Cerebellum (tissue), 5 donors: ENCODE measurements around a stretch of chr10.

DNA sequence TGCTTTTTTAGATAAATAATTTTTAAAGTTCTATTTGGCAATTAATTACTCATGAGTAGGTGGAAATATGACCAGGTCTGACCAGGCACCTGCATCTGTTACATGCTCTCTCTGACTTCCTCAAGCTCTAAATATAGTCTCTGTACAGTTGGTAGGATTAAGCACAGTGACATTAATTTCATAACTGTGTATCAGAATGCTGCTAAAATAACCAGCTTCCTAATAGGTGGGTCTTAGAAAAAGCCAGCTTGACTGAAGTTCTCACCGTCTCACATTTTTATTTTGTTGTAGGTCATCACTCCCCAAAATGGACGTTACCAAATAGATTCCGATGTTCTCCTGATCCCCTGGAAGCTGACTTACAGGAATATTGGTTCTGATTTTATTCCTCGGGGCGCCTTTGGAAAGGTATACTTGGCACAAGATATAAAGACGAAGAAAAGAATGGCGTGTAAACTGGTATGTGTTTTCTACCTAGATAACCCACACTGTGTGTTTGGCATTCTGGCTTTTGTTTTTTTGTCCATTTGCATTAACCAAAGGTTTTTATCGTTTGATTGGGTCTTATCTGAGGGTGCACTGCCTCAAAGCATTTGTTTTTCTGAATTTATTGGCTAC, 13.6 kb downstream of the MAP3K8 start:
- PRO-cap, 3 experiments: no peak in any of the 3 experiments
- RAMPAGE, long total RNA: no peak

- PRO-cap, 3 experiments: no peak in any of the 3 experiments
- RAMPAGE, long total RNA: no peak
Measured at GRCh38 chr10:30488168-30488732, 54.3 kb downstream of the MAP3K8 start.

DNA sequence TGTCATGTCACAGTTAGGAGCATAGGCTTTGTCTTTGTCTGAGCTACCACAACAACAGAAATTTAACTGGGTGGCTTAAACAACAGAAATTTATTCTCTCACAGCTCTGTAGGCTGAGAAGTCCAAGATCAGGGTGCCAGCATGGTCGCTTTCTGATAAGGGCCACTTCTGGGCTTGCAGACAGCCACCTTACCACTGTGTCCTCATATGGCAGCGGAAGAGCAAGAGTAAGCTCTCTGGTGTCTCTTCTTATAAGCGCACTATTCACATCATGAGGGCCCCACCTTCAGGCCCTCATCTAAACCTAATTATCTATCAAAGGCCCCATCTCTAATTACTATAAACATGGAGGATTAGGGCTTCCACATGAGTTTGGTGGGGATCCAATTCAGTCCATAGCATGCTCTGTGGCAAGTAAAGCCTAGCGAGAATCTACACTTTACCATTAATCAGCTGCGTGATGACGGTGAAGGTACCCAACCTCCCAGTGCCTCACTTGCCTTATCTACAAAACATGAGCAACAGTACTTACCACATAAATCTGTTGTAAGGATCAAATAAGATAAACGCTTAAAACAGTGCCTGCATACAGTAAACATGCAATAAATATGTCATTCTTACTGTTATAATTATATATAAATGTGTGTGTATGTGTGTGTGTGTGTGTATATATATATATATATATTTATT, 17.3 kb downstream of the ZNF438 start:
- PRO-cap, 3 experiments: no peak in any of the 3 experiments
- RAMPAGE, long total RNA: no peak

GRCh38 chr10:31064439-31064775, 32.7 kb upstream of the ZNF438 start:
- PRO-cap, 3 experiments: no peak in any of the 3 experiments
- RAMPAGE, long total RNA: no peak

- PRO-cap, 3 experiments: no peak in any of the 3 experiments
- RAMPAGE, long total RNA: no peak
Measured at GRCh38 chr10:31099087-31099524, 67.4 kb upstream of the ZNF438 start.

DNA sequence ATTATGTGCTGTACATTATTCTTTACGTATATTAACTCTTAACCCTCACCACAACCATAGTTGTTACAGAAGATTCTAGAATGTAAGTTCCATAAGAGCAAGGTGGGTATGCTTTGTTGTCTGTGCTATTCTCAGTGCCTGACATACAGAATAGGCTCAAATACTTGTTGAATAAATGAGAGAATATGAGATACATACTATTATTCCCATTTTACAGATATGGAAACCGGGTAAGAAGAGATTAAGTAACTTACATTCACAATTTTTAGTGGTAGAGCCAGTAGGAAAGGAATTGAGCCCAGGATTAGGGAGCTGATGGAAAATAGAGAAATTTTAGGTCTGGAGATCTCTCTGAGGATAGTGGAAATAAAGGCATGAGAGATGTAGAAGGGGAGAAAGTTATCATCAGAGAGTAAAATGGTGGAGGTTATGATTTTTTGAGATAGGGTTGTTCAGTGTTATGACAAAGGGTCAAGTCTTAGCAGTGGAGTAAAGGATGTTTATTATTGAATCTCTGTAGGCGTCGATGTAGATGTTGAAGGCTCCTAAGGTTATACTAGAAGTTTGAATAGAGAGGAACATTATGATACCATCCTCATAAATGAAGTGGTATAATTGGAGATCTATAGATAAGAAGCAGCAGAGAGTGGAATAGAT, 23.1 kb downstream of the ZEB1 start:
- PRO-cap, 3 experiments: no peak in any of the 3 experiments
- RAMPAGE, long total RNA: no peak

DNA sequence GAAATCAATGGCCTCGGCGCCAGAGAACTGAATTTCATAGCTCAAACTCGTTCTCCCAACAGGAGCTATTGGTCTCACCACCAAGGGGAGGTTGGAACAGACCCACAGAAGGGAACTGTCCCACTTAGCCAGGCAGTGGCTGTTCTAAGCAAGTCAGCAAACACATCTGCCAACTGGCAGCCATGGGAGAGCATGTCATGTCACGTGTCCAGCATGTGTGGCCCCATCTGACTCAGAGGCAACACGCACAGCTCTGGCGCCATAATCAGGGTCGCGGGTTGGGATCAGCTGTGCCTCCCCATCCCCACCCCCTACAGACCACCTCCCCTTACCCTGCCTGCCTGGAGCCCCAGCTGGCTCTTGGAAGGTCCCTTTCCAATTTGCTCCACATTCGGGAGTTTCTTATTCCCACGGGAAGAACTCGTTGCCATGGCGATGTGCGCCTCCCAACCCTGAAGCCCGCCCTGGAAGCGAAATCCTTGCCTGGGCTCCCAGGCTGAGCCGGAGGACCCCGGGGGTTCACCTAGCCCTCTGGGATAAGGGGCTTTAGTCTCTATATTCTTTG, 283.5 kb downstream of the ZEB1 start:
- PRO-cap, 3 experiments: peak in 1 of 3 experiments; most common plus-strand start position 262 of the sequence (in 1)
- RAMPAGE, long total RNA: no peak

- PRO-cap, 3 experiments: no peak in any of the 3 experiments
- RAMPAGE, long total RNA: no peak
Measured at GRCh38 chr10:31623458-31623768, 304.4 kb downstream of the ZEB1 start.

DNA sequence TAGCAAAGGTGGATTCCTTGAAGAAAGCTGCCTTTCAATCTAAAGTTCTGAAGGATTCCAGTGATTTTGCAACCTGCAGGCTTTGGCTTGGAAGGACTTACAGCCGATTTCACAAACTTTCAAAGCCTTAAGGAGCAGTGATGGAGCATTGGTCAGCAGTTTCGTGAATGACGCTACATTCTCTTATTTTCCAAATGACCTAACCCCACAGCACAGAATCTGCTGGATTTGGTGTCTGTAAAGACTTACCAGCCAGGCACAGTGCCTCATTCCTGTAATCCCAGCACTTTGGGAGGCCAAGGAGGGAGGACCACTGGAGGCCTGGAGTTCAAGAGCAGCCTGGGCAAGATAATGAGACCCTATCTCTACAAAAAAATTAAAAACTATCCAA, 167.4 kb downstream of the ARHGAP12 start:
- PRO-cap, 3 experiments: no peak in any of the 3 experiments
- RAMPAGE, long total RNA: no peak

- PRO-cap, 3 experiments: no peak in any of the 3 experiments
- RAMPAGE, long total RNA: no peak
Measured at GRCh38 chr10:31822737-31822975, 106.0 kb downstream of the ARHGAP12 start.

DNA sequence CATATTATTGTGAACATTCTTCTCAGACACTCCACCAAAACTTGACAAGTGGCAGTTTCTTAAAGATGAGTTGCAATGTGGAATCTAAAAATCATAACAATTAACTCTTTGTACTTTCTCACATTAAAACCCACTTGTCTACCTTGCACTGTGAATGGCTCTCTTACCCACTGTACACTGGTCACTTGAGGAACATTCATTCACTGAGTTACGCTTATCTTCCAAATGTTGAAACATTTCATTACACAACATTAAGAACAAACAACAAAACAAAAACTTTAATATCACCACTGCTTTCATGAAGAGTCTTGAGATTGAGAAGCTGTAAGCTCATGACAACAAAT, 44.2 kb downstream of the ARHGAP12 start:
- PRO-cap, 3 experiments: no peak in any of the 3 experiments
- RAMPAGE, long total RNA: no peak

- PRO-cap, 3 experiments: no peak in any of the 3 experiments
- RAMPAGE, long total RNA: no peak
Measured at GRCh38 chr10:31940693-31941390, 12.2 kb upstream of the ARHGAP12 start.

GRCh38 chr10:32033539-32034101, 22.6 kb downstream of the KIF5B start:
- PRO-cap, 3 experiments: no peak in any of the 3 experiments
- RAMPAGE, long total RNA: no peak

DNA sequence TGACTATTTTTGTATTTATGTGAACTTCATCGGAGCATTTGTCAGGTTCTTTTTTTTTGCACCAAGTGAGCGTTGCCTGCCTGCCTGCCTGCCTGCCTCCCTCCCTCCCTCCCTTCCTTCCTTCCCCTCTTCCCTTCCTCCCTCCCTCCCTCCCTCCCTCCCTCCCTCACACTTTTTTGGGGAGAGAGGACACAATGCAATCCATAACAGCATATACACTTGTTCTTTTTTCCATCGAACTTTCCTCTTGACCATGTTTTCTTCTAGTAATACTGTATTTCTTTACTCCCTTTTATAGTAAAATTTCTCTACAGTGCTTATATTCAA, 833 bp downstream of the CCDC7 start:
- PRO-cap, 3 experiments: peak in 3 of 3 experiments; most common plus-strand start position 169 of the sequence (in 2); most common minus-strand start position 110 of the sequence (in 3)
- RAMPAGE, long total RNA: no peak

GRCh38 chr10:32895293-32895632, 62.8 kb downstream of the ITGB1 start:
- PRO-cap, 3 experiments: no peak in any of the 3 experiments
- RAMPAGE, long total RNA: no peak

GRCh38 chr10:33005079-33006292, 47.5 kb upstream of the ITGB1 start:
- PRO-cap, 3 experiments: peak in 1 of 3 experiments; most common plus-strand start chr10:33005616 (in 1); most common minus-strand start chr10:33005393 (in 1)
- RAMPAGE, long total RNA: no peak

DNA sequence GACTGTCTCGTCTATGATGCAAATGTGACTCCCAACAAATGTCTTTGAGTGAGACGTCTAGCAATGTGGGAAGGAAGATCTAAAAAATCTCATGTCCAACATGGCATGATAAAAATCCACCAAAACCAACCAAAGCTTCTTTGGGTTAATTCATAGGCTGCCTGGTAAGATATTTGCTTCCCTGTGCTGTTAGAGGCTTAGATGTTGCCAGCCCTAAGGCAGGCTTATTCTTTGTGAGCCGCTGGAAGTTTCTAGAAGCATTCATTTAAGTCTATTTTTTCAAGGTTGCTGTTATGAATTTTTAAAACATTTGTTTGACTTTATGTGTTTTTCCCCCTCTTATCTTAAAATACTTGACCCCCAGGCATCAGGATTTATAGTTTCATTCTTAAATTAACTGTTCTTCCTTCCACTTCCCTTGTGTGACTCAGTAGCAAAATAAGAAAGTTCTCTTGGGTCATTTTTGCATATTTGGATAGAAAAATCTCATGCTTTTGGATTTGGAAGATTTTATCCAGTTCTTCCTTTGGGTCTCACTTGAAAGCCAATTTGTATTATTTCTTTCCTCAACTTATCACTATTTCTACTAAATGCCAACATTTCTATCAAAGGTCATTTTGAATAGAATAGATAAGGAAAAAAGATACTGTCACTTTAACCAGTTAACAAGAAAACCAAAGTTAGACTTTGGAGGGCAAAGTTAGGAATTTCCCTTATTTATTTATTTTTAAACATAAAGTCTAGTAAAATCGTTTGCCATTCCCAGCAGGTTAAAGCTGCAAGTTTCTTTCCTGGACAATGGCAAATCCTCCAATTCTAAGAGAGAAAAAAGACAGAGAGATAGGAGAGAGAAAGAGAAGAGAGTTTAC, 156.1 kb downstream of the NRP1 start:
- PRO-cap, 3 experiments: no peak in any of the 3 experiments
- RAMPAGE, long total RNA: no peak

DNA sequence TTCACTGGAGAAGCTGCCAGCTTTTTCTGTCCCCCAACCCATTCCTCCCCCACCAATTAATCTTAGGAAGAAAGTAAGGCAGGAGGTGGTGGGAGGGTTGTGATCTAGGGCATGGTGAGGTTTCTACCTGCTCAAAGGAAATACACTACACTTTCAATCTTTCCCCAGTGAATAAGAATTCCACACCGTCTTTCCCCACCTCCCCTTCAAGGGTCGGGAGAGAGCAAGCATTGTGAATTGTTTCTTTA, 143.3 kb downstream of the NRP1 start:
- PRO-cap, 3 experiments: no peak in any of the 3 experiments
- RAMPAGE, long total RNA: no peak

DNA sequence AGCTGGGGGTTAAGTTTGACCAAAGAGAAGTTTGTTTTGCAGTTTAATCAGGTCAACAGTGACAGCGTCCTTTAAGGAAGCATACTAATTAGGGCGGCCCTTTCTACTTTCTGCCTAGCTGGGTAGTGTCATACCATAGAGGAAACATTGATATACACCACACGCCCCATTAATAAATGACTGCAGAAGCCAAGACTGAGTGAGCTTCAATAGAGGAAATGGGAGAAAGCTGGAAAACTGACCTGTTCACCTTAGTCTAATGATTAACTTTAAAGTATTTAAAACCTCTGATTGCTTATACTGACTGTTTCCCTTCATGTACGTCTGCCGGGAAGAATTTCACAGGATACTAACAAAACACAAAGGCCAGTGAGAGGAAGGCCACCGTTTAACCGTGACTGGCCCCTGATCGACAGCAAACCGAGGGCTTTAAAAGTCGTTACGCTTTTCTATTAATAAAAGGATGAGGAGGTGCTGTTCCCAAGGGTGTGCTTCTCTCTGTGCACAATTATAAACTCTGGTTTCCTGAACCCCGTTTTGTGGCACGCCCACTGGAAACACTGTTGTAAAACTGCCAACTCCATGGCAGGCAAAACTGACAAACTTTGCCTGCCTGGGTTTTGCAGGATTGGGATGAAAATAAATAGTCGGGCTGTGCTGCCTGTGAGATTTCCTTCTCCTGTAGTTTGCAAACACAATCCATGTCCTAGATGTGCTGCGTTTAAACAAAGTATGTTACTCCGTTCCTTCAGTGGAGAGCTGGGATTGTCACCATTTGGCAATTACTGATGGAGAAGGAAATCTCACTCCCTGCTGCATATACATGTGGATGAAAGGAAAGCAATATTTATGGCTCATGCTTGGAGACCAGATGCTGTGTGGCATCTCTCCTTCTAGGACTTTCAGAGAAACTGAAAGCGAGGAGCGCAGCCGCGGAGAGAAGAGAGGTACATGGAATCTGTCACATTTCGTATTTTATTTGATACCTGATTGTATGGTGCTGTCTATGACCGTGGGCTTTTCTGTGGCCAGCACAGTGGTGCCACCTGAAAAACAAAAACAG, 137.5 kb downstream of the NRP1 start:
- PRO-cap, 3 experiments: no peak in any of the 3 experiments
- RAMPAGE, long total RNA: no peak

DNA sequence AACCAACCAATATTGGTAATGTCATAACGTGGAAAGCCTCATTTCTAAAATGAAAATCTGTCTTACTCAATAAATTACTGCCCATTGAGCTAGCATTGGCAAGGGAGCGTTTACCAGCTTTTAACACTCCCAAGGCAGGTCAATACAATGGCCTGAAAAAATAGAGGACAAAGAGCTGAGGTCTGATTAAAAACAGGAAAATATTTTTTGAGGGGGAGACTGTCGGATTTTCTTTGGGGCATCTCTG, 101.0 kb downstream of the NRP1 start:
- PRO-cap, 3 experiments: no peak in any of the 3 experiments
- RAMPAGE, long total RNA: no peak